BE2C (cell line): ENCODE data around the gene PELI1.

DNA sequence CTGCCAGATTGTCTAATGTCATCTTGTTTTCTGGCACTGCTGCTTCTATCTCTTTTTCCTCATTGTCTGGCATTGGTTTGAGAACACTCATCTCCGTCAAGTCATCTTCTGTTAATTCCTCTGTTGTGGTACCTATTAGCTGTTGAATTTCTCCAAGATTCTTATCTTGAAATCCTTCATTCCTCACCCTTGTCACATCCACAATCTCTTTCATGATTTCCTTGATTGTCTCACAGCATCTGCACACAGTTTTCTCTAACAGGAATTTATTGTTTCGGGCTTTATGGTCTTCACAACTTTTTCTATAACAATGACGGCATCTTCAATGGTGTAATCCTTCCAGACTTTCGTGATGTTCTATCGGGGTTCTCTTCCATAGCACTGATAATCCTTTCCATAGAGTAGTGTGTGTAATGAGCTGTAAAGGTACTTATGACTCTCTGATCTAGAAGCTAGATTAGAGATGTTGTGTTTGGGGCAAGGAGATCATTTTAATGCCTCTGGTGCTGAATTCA lies 69.2 kb downstream of the VPS54 start:
- RRBS, result no CpG with 5 or more reads among the region's 5 CpGs

- RRBS, result no CpG with 5 or more reads among the region's 14 CpGs
Observed at GRCh38 chr2:63989225-63989857, 29.9 kb downstream of the VPS54 start.

DNA sequence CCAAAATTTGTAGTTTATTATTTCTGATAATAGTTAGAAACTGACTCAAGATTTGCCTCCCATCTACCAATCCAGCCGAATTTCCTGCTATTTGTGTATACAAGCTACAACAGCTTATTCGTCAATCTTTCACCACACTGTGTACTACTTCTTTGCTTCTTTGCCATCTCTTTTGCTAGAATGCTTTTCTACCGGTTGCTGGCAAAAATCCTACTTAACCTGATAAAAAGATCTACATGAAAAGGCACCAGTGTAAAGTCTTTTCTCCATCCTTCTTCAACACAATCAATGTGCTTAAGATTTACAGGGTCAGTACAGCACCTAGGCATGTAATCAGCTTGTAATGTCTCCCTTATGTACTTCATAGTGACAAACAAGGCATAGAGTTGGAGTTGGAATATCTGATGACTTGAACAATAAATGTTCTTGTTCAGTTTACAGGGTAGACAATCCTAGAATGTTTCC lies 45.9 kb downstream of the PELI1 start:
- RRBS, result no CpG with 5 or more reads among the region's 3 CpGs

DNA sequence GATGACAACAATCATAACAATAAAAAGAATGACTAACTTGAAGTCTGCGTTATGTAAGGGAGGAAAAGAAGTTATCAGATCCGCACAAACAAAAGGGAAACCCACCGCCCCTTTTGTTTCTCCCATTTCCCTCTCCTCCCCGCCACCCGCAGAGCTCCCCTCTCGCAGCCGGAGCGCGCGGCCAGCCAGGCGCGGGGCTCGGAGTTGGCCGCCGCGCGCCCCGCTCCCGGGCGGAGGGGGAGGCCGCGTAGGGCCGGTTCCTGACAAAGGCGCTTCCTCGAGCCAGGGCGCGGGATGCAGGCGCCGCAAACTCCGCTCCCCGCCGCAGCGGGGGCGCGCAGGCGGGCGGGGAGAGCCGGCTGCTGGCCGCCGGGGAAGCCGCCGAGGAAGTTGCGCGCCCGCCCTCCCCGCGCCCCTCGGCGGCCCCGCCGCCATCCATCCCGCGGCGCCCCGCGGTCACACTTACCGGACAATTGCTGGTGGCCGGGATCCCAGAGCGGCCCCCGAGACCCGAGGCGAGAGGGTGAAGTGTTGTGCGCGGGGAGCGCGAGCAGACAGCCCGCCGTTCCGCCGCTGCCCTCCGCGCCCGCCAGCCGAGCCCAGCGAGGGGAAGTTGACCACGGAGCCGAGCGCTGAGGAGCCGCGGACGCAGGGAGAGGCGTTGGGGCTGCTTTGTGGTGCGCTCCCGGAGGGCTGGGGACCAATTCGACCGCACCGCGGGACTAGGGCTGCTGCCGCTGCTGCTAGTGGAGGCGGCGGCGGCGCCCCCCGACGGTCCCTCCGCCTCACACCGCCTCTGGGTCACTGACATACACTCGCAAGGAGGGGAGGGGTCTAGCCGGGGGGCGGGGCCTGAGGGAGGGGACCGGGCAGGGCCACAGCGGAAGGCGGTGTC lies at the start of gene PELI1:
Gene PELI1, minus strand, starts transcription at position 806 of the 895 bp plus-strand sequence.
- RRBS, result 1% methylated on average over 39 of the region's 103 CpGs

DNA sequence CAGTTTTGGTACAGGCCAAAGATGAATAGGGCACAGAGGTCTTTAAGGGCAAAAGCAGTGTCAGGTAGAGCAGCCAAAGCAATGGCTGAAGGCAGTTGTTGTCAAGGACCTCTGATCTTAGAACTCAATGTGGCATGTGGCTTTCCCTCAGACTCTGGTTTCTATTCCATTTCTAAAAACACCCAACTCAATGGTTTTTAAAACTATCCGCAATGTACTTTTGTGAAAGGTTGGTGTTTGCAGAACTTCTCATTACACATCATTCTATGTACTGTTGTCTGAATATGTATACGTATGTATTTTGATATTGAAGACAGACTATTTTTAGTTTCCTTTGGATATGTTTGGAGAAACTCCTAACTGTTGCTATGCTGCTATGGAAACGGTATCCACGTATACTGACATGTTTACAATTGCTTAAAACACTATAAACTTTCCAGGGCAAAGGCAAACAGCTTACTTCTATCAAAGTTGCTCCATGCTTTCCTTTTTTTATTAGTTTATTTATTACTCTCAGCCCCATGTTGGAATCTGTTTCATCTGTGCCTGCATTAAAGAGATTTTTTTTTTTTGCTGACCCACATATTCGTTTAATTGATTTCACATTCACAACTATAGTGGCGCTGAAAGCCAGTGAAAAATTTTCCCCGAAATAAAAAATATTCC lies 58.2 kb upstream of the PELI1 start:
- RRBS, result no CpG with 5 or more reads among the region's 7 CpGs

- RRBS, result no CpG with 5 or more reads among the region's 9 CpGs
Observed at GRCh38 chr2:64252608-64253046, 108.4 kb upstream of the PELI1 start.

GRCh38 chr2:64263137-64263662 lies 119.0 kb upstream of the PELI1 start:
- RRBS, result no CpG with 5 or more reads among the region's 6 CpGs

- RRBS, result no CpG with 5 or more reads among the region's 13 CpGs
Observed at GRCh38 chr2:64311672-64312237, 142.2 kb upstream of the LGALSL start.

GRCh38 chr2:64401317-64401841 lies 52.6 kb upstream of the LGALSL start:
- RRBS, result no CpG with 5 or more reads among the region's 7 CpGs

GRCh38 chr2:64522767-64523324 lies 1.3 kb upstream of the AFTPH start:
- RRBS, result no CpG with 5 or more reads among the region's 11 CpGs

- RRBS, result 0% methylated on average over 4 of the region's 18 CpGs
Observed at GRCh38 chr2:64523989-64524222, 222 bp upstream of the AFTPH start.

DNA sequence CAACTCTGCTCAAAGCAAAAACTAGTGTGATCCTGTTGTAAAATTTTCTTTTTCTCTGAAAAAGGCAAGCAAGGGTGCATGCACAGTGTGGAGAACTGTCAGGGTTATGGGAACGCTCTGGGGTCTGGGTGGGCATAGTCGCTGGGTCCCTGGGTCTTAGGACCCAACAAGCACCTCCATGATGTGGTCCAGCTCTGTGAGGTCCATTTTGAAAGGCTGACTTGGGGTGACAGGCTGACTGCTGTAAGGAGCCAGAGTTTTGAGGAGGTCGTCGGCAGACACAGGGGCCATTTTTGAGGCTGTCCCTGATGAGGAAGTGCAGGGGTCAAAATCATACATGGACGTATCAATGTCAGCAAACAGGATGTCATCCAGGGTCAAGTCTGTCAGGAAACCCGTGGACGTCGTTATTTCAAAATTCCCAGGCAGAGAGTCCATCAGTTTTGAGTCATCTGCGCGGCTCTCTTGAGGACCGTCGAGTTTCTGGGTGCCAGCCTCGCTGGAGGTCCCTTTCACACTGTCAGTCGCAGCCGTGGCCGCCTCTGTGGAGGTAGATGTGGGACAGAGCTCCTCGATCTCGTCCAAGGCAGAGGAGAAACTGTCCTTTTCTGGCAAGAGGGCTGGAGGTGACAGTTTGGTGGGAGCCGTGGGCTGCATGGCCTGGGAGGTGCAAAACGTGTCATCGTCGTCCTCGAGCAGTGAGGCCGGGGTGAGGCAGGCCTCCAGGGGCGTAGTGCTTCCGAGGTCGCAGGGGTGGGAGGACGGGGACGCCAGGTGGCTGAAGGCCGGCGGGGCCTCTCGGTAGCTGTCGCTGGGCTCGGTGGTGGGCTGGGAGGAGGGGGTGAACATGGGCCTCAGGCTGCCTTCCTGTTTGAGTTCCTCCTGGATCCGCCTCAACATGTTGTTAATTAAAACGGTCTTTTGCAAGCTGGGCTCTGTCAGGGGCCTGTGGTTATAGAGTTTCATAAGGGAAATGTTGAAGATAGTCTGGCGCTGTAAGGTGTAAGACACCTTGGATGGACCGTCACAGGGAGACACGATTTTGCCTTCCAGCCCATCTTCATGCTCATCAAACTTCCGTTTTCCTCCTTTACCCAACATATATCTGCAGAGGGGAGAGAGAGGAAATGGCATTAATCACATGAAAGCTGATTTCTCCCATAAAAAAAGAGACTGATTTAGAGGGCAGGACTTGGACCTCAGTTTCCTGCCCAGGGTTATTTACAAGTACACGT lies 17.5 kb downstream of the SERTAD2 start:
- RRBS, result 76% methylated on average over 5 of the region's 41 CpGs

DNA sequence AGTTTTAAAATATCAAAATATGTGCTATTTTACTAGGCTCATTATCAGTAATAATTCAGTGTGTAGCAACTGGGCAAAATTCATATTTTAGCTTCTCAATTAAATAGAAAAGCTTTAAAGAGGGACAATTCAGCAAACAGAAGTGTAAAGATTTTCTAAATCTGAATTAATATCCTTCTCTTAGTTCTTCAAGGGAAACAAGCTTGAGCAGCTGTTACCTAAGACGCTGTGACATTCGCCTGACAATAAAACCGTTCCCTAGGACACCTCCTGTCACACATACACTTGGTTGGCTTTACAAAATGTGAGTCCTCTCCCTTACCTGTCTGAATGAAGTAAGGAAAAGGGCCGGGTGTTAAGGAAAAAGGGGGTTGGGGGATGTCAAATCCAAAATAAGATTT lies 2.2 kb downstream of the SERTAD2 start:
- RRBS, result no CpG with 5 or more reads among the region's 4 CpGs

DNA sequence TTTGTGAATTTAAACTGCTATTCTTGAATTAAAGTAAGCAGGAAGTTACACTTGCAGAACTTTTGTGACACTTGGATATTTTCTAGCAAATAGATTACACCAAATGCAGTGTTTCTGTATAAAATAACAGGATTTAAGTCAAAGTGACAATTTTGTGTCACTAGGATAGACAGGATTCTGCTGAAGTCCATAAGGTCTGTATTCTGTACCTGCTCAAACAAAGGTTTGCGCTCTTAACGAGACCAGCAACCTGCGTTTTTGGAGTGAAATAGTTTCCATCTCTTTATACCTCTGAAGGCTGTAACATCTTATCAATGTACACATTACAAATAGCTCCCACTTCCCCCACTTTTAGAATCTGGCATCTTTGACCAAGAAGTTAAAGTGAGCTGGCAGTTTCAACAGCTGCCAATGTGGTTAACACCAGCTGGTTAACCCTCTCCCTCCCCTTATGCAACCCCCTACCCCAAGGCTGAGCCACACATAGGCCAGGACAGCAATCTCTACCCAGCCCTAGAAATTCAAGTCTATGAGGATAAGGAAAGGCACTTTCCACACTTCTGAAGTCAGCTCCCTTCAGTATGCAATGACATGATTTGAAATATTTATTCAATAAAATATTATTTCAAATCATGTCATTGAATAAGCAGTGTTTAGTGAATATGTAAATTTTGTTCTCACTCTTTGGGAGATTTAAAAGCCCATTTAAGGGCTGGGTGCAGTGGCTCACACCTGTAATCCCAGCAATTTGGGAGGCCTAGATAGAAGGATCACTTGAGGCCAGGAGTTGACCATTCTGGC lies 2.2 kb upstream of the SERTAD2 start:
- RRBS, result no CpG with 5 or more reads among the region's 3 CpGs

GRCh38 chr2:64819414-64820218 lies 165.9 kb upstream of the SERTAD2 start:
- RRBS, result no CpG with 5 or more reads among the region's 8 CpGs

DNA sequence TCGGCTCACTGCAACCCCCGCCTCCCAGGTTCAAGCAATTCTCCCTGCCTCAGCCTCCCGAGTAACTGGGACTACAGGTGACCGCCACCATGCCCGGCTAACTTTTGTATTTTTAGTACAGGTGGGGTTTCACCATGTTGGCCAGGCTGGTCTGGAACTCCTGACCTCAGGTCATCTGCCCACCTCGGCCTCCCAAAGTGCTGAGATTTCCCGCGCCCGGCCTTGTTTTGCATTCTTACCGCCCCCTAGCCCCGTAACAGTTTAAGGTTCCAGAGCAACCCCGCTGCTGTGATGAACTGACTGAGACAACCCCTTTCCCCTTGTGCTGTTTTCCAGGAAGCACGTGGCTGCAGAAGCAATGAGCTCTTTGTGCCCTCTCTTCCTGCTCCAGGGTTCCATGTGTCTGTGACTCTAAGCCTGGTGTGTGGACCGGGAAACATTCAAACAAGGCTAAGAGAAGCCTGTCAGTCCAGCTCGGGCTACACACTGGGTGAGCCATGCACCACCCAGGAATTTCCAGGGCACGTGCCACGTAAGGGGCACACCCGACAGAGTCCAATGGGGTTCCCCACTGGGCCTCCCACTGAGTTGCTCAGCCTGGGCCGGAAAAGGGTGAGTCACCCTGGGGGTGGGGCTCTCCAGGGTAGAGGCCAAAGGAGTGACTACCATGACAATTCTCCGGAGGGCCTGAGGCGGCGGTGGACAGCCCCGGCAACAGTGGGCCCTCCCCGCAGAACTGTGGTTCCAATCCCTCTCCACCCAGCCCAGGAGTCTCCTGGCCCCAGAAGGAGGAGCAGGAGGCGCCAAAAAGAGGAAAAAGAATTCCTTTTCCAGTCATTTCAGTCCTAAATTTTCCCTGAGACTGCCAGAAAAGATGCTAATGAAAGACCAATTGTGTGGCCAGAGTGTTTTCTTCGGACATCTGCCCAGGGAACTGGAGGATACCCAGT lies 158.0 kb upstream of the SLC1A4 start:
- RRBS, result 82% methylated on average over 2 of the region's 26 CpGs

DNA sequence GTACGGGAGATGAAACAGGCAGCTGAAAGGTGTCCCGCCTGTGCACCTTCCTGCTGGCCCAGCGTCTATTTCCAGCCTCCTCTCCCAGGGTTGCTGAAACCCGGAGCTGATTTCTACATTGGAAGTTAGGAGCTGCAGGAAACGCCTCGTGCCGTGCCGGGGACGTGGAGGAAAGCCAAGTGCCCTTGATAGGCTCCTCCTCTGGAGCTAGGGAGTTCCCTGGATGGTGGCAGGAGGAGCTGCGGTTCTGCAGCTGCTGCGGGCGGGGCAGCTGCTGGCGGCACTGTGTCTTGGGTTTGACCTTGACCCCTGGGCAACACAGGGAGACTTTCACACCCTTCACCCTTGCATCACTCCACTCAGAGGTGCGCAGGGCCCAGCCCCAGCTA lies 130.0 kb upstream of the SLC1A4 start:
- RRBS, result 82% methylated on average over 5 of the region's 14 CpGs

DNA sequence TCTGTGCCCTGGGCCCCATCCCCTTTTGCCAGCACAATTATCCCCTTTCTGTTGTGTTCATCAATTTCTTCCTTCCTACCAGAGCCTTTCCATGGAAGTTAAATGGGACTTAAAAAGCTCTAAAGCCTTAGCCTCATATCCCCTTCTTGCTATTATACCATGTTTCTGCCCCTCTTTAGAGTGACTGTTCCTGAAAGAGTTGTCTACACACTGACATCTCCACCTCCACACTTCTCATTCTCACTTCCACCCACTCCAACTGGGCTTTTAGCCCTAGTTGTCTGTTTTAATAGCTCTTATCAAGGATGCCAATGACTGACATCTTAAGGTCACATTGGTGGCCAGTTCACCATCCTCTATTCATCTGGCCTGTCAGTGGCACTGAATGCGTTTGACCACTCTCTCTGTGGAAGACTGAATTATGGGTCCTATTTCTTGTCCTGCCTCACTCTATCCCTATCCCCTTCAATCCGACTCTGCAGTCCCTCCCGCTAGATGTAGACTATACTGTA lies 127.2 kb upstream of the SLC1A4 start:
- RRBS, result no CpG with 5 or more reads among the region's 3 CpGs

DNA sequence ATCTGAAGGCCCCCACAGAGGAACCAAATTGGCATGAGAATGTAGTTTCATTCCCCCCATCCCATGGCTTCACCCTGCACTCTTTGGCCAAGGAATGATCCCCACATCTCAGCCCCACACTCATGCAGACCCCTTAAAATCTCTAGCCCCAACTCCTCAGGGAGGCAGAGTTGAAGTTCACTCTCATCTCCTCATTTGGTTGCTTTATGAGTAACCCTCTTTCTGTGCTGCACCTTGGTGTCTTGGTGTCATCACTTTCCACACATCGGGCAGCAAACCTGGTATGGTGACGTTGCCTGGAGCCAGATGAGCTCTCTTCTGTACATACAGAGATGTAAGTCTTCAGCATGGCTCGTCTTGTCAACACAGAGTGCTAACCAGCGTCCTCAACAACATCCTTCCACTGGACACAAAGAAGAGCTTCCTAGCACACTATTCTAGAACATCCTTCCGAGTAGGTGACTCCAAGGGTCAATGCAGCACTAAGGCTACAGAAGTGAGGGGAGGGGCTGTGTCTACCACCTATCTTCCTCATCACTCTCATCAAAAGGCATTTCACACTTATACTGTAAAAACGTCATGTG lies 108.3 kb upstream of the SLC1A4 start:
- RRBS, result no CpG with 5 or more reads among the region's 6 CpGs

GRCh38 chr2:64915171-64915456 lies 74.1 kb upstream of the SLC1A4 start:
- RRBS, result no CpG with 5 or more reads among the region's 2 CpGs